ENCODE measurements around a stretch of chr15.

DNA sequence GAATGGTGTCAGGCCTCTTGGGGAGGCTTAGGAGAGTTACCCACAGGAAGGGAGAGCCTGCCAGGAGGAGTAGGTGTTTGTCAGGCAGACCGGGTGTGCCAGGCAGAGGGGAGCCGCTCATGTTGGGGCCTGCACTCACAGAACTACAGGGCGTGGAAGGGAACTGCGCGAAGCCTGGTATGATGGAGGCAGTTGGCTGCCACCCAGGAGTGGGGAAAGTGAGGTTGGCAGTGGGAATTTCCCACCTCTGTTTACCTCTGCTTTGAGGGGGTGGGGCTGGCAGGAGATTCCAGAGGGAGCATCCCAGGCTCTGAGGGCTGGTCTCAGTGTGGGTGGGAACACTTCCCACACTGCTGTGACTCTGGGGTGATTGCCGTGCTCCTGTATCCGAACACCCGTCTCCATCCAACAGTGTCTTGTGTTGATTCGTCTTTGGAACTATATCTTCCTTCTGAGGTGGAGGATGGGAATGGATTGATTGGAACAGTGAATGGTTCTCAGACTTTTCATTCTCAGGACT is 100.0 kb downstream of the SLCO3A1 start:
- RRBS = no CpG with 5 or more reads among the region's 9 CpGs

DNA sequence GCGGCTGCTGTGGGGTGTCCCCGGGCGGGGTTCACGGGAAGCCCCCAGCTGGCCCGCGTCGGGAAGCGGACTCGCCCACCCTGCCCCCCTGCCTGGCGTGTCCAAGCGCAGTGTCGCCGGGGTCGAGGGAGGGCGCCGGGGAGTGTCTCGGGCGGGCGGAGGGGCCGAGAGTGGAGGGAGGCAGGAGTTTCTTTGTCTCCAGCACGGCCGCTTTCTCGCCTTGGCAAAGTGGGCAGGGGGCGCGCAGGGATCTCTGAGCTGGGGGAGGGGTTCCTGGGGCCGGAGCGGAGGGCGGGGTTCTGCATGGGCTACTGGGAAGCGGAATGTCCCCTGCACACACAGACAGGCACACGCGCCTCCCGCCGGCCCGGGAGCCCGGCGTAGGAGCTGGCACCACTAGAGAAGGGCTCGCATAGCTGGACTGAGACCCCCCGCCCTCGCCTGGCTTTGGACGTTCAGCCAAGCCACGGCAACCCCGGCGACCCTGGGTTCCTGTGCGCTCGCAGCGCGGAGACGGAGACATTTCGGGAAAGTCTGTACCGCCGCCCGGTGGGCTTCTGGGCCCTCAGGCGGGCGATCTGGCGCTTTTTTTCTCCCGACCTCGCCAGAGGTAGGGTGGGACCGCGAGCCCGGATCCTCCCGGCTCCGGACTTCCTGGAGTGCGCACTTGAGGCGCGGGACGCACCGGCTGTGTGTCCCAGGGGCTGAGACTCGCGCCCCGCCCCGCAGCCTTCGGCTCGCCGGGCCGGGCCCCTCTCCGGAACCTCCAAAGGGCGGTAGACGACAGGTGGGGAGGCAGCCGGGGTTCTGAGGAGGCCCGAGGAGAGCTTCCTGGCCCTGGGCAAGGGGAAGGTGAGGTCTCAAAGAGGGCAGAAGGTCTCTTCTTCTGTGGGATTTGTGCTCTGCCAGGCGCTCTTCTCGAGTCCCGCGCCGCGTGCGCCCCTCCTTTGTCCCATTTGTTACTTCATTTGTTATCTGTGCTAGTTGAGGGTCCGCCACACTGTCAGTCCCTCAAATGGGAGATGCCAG is 986 bp downstream of the ST8SIA2 start:
- RRBS = 62% methylated on average over 54 of the region's 88 CpGs

DNA sequence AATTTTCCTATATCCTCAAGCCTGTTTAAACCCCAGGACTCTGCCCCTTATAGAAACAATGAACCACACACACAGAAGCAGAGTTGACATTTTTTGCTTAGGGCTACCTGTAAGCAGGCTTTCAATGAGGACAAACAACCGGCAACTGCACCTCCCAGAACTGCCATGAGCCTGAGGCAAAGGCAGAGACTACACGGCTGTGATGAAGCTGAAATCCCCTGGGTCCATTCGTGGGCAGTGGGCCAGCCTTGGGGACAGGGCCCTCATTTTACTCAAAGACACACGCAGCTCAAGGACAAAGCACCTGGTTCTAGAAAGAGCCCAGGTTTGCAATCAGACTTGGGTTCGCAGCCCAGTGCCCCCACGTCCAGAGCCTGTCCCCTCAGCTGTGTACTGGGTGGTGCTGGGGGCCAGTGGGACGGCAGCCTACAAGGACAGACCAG is 18.0 kb downstream of the FAM174B start:
- RRBS = no CpG with 5 or more reads among the region's 7 CpGs

GRCh38 chr15:92645270-92646224 is 10.0 kb downstream of the FAM174B start:
- RRBS = no CpG with 5 or more reads among the region's 8 CpGs

GRCh38 chr15:92809304-92810448 is 90.4 kb upstream of the CHD2 start:
- RRBS = 2% methylated on average over 18 of the region's 64 CpGs

DNA sequence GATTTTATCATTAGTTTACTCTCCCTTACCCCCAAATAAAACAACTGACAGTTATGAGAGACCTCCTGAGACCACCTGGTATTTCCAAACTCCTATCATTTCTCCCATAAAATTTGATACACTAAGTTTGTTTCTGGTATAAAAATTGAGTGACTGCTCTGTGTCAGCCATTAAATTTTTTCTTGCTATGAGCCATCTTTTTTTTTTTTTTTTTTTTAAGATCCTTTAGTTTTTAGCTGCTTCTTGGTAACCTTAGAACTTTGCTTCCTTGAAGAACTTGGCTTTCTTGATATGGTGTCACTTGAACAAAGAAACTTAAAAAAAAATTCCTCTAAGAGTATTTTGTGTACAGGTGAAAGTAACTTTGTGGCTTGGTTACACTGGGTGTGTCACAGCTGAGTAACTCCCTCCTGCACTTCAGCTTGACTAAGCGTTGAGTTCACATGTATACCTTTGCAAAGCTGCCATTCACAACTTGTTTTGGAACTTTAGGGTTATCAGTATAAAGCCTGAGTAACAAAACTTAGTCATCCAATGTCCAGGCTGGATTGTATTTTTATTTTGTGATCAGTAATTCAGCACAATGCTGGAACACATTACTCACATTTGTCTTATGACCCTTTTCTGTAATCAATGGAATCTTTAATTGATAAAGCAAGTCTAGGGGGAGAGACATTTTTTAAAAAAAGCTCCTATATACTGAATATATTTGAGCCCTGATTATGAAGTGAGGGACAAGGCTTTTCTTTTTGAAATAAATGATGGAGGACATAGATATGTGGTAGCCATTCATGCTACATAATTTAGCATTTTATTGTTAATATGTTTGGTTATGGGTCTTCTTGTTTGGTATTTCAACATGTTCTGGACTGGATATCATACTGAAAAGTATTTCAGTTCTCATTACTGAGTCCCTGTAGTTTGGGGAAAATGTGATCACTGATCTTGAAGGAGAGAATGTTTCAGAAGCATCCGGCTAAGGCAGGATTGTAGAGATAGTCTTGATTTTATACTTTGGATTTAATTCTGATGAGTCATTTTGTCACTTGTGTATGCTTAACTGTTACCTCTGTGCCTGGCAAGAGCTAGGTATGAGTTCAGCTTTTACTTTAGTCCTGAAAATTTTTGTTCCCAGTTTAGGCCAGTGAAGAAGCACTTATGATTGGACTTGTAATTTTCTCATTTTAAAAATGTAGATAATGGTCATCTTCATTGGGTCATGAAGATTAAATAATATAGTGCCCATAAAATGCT is 6.8 kb downstream of the CHD2 start:
- RRBS = no CpG with 5 or more reads among the region's 2 CpGs

DNA sequence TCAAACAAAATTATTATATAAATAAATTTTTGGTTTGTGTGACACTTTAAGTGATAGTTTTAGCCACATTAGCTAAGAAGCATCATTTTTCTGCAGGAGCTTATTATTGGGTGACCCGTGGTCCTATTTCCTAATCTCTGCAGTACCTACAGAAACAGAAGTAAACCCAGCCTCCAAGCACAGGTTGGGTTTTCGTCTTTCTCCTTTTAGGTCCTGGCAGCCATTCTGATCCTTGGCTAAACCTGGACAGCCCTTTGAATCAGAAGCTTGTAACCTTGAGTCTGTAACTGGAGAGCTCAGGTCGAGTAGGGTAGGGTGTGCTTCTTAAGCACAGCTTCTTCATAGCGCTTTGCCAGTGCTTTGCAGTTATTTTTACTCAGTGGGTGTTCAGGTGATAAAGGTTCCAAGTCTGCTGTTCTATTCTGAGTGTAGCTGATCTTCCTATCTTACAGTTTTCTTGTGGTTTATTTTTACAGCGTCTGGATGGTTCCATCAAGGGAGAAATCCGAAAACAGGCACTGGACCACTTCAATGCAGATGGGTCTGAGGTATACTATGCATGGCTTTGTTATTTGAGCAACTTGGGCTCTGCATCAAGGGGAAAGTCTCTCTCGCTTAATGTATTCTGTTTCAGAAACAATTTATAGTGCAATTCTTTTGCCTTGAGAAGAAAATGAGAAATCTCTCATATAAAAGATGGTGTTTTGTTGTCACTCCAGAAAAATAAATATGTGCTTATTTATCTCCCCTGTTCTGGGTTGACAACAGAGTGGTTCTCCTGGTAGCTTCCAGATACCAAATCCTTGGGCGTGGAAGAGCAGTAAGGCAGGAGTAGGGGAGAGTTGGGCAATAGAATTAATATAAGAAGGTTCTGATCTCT is 74.5 kb downstream of the CHD2 start:
- RRBS = no CpG with 5 or more reads among the region's 8 CpGs

GRCh38 chr15:92978075-92978546 is 78.0 kb downstream of the CHD2 start:
- RRBS = no CpG with 5 or more reads among the region's 5 CpGs

DNA sequence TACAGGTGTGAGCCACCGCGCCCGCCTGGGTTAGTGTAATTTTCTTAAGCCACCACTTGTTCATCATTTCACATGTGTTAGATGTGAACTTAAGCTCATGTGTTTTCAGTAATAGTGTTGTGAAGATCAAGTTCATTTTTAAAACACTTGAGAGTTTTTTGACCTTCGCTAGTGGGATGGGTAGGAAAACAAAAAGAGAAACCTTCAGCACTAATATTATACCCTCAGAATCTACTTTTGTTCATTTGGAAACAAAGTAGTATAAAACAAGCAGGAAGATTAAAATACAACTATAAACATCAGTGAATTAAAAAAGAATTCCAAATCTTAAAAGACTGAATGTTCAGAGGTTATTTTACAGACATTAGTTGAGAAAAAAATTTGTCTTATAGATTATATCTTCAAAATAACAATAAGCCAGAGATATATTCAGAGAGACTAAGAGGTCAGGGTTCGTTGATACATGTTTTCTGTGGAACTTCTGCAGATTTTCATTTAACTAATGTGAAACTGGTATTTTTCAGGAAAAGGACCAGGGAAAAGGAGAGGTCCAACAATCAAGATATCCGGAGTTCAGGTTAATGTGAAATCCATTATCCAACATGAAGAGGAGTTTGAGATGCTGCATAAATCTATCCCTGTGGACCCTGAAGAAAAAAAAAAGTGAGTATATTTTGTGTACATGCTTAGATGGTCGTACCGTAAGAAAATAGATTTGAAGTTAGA is 92.4 kb downstream of the RGMA start:
- RRBS = no CpG with 5 or more reads among the region's 8 CpGs

GRCh38 chr15:93025960-93027289 is 62.6 kb downstream of the RGMA start:
- RRBS = 95% methylated on average over 2 of the region's 14 CpGs

DNA sequence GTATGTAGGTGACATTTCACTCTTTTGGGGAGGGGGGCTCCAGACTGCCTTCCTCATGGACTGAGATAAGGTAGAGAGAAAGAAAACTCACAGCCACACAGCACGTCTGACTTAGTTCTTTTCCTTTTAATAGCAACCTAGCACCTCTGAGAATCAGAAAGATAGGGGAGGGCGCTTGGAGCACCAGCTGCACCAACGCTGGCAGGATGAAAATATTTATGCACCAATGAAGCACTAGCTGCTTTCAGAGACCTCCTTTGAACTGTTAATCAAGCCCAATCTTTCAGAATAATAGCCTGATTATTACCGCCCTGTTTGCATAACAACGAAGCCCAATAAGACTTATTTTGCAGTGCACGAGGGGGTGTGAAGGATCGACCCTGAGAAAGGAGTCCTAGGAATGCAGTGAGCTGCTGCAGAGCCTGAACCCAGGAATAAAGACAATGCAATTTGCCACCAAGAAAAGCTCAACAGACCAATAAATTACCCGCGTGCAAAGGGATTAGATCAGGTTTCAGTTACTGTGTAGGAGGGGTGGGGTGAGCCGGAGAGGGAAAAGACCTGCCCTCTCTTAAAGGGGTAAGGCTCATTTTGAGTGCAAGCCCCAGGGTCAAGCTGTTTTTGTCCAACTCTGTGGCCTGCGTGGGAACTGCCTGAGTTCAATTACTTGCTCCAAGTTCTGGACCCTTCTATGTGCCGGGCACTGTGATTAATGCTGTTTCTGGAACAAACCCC is 27.3 kb downstream of the RGMA start:
- RRBS = no CpG with 5 or more reads among the region's 12 CpGs

- RRBS = no CpG with 5 or more reads among the region's 30 CpGs
Measured at GRCh38 chr15:93070864-93071967, 17.8 kb downstream of the RGMA start.

DNA sequence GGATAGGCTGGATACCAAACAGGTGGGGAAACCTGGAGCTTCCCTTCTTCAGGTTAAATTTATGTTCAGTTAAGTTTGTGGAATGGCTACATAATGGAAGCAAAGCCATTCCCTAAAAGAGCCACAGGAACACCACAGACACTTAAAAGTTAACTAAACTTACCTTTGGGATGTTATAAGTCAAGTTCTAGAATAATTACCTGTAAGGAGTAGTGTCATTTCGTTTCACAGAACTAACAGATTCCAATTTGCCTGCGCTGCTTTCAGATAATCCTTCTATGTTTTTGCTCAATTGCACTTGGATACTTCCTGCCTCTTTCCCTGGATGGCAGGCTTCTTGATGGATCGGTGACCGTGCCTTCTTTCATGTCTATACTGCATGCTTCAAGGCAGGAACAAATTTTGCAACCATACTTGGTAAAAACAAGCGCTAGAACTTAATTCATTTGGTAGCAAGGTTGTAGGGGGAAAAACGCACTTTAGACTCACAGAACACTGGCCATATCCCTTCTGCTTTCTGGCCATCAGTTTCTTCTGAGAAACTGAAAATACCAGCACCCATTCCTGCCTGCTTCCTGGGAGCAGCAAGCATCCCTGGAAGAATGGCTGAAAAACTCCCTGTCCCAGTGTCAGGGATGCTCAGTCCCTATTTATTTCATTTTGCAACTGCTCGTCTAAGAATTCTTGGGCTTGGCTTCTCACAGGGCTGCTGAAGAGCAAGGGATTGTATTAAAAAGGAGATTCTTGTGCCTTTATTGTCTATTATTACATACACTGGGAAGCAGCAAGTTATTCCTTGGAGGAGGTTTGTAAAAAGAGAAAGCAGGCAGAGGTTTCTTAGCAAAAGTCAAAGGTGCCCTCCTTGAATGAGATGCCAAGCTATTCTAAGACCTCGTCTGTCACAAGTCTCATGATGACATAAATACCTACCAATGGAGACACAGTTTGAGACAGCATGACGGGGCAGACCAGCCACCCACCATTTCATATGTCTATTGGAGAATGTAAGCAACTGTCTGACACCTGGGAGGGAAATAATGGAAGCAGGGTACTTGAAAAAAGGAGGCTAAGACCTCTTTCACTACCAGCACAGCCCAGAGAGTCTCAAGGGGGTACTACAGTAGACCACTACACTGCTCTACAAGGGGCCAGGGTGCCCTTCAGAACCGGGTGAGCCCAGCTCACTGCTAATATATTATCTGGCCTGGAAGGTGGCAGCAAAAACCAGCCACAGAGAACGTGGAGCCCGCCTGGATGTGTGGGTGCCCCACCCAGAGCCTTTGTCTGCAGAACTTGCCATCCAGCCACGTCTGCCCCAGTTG is 2.5 kb downstream of the RGMA start:
- RRBS = no CpG with 5 or more reads among the region's 13 CpGs

DNA sequence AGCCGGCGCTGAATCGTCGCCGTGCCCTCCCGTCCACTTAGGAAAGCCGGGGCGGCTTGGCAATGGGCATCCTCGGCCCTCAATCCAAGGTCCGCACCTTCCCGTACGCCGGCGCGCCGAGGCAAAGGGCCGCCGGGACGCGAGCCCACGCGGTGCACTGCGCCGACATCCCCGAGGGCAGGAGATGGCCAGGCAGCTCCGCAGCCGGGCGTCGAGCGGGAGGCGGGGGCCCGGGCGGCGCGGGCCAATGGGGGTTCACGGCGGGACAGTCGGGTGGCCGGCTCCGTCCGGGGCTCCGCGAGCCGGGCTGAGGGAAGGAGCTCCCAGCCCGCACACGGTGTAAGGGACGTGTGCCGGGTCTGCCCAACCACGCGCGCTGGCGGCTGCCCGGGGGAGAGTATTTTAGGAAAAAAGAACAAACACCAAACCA is 694 bp downstream of the RGMA start:
- RRBS = 47% methylated on average over 36 of the region's 53 CpGs

DNA sequence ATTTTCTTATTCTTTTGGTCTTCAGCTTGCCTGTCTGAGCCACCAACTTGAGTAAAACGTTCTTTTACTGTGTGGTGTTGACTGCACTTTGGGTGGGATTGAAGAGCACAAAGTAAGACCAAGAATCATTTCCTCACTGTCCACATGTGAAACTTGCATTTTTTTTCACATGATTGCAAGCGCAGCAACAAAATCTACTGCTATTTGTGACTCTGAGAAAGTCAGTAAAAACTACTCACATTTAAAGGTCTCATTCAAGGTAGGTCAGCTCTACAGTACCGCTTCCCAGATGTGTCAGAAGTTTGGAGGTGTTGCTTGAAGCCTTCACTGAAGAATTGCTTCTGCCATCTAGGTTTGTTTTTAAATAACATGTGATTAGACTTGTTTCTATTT is 201.3 kb upstream of the MCTP2 start:
- RRBS = no CpG with 5 or more reads among the region's 3 CpGs

- RRBS = no CpG with 5 or more reads among the region's 6 CpGs
Measured at GRCh38 chr15:94080726-94081025, 150.7 kb upstream of the MCTP2 start.

- RRBS = no CpG with 5 or more reads among the region's 1 CpG
Measured at GRCh38 chr15:94301818-94302397, 70.5 kb downstream of the MCTP2 start.

DNA sequence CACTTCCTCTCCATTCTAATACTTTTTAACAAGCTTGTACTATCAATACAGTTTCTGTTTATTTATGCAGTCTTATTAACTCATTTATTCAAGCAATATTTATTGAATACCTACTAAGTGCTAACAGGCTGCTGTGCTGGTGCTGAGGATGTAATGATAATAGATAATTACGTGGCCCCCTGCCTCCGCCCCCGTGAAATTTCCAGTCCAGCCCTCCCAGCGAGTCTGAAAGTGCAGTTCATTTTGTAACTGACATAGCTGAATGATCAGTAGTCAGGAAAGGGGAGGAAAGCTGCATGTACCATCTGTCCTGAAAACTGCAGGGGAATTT is 736.7 kb downstream of the MCTP2 start:
- RRBS = no CpG with 5 or more reads among the region's 4 CpGs

GRCh38 chr15:95278843-95279402 is 1047.6 kb downstream of the MCTP2 start:
- RRBS = no CpG with 5 or more reads among the region's 6 CpGs